Measurements from ENCODE around the gene BMAL1.

- RRBS, result 4% methylated on average over 65 of the region's 97 CpGs
Observed at GRCh38 chr11:13277571-13278414, at the start of gene BMAL1. Gene BMAL1, plus strand, starts transcription at chr11:13277790.

- RRBS, result 65% methylated on average over 9 of the region's 57 CpGs
Observed at GRCh38 chr11:13278415-13279005, 920 bp downstream of the BMAL1 start.

DNA sequence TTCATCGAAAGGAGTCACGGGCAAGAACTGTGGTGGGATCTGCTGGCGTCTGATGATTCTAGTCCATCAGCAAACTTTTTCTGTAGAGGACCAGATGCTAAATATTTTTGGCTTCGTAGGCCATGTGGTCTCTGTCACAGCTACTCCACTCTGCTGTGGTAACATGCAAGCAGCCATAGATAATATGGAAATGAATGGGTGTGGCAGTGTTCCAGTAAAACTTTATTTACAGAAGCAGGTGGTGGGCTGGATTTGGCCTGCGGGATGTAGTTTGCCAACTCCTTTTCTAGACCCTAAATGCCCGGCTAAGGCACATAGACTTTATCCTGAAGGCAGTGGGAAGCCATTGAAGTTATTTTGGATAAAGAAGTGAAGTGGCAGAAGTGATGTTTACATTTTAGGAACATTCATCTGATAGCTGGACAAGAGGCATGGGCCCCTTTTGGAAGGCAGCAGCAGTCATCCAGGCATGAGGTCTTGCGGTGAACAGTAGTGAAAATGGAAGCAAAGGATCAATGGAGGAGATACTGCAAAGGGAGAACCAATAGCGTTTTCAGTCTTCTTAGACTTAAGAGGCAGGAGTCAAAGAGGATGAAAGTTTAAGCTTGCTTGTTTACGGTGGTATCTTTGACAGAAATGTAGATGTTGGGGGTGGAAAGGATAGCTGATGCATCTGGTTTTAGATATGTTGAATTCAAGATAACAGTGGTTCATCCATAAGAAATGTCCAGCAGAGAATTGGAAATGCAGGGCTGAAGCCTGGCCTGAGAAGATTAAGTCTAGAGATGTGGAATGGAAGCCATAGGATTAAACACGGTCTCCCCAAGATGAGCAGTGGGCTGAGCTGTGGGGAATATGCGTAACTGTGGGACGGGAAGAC lies 33.1 kb downstream of the BMAL1 start:
- RRBS, result no CpG with 5 or more reads among the region's 12 CpGs

GRCh38 chr11:13354290-13354857 lies 76.8 kb downstream of the BMAL1 start:
- RRBS, result no CpG with 5 or more reads among the region's 7 CpGs

DNA sequence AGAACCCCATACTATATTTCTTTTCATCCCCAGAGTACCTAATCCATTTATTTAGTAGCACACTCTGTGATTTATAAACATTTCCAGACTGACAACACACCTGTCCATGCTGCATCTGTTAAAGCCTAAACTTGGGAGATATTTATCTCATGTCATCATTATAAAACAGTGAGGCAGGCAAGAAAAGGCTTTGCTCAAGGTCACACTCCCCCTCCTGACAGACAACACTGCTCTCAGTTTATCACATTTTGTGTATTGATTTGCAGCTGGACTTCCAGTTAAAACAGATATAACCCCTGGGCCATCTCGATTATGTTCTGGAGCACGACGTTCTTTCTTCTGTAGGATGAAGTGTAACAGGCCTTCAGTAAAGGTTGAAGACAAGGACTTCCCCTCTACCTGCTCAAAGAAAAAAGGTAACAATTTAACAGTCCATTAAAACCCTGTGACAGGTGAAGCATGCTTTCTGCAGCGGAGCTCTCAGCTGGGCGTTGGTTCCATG lies 91.8 kb downstream of the BMAL1 start:
- RRBS, result no CpG with 5 or more reads among the region's 5 CpGs

DNA sequence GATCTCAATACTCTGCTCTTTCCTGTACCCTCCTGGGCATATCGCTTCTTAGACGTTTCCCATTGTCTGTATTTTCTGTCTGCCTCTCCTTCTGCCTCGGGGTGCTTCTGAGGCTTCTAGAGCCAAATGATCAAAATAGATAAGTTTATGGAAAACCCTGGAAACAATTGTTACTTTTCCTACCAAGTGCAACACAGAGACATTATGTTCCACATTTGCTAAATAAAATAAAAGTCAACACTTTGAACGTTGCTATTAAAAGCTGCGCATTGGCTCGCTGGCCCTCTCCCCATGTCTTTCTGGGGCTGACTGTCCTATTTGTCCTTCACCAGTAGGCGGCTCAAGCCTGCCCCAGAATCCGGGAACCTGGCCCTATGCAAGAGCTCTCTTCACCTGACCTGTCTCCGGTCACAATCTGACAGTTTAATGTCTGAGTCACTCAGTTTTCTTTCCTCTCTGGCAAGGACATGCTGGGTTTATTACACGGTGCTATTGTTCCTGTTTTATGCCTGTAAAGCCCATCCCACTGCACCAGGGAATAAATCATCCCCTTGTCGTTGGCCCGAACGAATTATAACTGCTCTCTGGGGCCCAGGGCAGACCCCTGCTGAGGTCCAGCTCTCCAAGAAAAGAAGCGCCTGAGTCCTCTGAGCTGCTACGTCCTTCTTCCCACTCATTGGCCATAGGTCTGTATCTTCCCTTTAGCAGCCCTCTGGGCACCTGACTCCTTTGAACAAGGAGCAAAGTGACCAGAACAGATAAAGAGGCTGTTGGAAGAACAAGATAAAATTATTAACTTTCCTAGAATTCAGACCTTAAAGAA lies 89.3 kb upstream of the SPON1 start:
- RRBS, result no CpG with 5 or more reads among the region's 15 CpGs

- RRBS, result no CpG with 5 or more reads among the region's 14 CpGs
Observed at GRCh38 chr11:14090540-14091149, 128.1 kb downstream of the SPON1 start.

DNA sequence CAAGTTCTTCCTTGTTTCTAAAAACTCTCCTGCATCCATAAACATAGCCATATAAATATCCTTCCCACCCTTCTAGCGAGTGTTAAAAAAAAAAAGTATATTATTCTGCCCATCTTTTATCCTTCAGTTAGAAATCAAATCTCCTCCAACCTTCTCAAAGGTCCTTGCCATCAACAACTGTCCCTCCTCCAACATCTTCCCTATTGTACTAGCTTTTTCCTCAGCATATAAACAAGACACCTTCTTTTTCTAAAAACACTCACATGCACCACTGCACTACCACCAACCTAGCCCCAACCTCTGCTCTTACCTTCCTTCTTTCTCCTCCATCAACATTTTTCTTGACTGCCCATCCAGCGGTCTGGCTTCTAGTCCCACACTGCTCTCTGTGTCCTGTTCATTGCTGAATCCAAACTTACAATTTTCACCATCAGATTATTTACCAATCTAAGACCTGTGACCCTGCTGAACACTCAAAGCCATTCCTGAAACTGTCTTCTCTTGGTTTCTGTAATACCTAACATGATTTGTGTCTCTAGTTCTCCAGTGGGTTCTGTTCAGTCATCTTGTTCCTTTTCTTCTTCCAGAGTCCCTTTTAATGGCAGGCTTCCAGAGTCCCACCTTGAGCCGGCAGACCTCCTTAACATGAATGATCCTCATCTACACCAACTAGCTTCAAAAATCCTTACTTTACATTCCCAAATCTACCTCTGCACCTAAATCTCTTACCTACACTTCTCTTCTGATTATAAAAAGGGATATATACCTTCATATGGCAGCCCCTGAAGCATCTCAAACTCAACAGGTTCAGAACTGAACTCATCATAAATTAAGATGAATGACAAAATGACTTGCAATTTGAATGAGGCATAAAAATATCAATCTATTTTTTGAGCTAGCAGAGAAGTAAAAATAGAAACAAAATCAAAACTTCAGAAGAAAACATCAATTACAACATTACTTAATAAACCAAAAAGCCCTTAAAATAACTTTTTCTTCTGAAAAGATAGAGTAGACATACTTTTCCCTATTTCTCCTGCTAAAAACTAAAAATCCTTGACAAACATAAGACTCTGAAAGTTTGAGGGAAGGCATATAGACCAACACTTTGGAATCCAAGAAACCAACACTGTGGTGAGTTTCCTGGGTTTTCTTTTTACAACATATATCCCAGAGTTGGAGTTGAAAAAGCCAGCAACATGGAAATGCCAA lies 24.0 kb downstream of the RRAS2 start:
- RRBS, result no CpG with 5 or more reads among the region's 3 CpGs

DNA sequence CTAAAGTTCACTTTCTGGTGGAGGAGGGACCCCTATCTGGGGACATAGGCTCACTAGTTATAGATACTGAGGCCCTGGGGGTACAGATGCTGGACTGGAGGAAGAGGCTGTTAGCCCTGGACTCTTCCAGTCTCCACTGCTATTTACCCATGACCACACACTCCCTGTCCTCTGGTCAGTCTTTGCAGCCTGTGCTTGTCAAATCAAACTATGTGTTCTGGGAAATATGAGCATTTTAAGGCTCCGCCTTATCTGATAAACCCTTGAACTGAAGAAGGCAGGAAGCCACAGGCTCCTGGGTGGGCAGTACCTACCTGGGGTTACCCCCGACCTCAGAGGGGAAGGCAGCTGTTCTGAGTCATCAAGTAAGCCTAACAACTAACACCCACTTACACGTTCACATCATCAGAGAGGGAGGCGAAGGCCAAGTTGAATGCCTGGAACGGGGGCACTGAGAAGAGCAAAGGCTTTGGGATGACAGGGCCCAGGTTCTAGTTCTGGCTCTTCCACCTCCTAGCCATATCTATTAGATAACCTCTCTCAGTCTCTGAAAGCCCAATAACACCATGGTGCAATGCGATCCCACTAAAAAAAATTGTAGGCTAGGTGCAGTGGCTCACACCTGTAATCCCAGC lies 56.2 kb upstream of the RRAS2 start:
- RRBS, result no CpG with 5 or more reads among the region's 6 CpGs

- RRBS, result 100% methylated on average over 1 of the region's 8 CpGs
Observed at GRCh38 chr11:14634035-14634368, 9.6 kb upstream of the PDE3B start.

DNA sequence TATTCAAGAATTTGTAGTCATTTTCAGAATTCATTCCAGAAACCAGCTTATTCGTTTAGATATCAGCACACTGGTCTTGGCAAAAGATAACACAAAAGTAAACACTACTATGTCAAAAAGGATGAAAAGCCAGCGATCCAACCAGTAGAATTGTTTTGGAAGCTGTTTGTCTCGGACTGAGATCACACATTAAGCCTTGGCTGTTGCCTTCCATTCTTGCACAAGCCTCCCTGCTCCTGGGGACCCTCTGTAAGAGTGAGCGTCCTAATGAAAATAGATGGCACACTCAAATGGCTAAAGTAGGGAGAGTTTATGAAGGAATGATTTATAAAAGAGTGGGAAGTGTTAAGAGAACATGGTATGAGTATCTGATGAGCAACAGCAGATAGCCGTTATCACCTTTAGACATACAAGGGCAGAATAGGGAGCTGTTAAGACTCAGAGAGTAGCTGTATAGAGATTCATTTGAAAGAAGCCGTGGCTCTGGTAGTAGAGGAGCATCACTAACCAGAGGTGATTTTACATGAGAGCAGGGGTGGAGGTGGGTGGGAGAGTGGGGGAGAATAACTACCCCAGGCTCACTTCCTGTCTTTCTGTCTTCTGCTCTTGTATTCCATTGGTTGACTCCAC lies 25.2 kb downstream of the PDE3B start:
- RRBS, result no CpG with 5 or more reads among the region's 6 CpGs

GRCh38 chr11:14764958-14765790 lies 121.6 kb downstream of the PDE3B start:
- RRBS, result no CpG with 5 or more reads among the region's 5 CpGs

GRCh38 chr11:14852563-14852957 lies 39.5 kb downstream of the CYP2R1 start:
- RRBS, result no CpG with 5 or more reads among the region's 2 CpGs

DNA sequence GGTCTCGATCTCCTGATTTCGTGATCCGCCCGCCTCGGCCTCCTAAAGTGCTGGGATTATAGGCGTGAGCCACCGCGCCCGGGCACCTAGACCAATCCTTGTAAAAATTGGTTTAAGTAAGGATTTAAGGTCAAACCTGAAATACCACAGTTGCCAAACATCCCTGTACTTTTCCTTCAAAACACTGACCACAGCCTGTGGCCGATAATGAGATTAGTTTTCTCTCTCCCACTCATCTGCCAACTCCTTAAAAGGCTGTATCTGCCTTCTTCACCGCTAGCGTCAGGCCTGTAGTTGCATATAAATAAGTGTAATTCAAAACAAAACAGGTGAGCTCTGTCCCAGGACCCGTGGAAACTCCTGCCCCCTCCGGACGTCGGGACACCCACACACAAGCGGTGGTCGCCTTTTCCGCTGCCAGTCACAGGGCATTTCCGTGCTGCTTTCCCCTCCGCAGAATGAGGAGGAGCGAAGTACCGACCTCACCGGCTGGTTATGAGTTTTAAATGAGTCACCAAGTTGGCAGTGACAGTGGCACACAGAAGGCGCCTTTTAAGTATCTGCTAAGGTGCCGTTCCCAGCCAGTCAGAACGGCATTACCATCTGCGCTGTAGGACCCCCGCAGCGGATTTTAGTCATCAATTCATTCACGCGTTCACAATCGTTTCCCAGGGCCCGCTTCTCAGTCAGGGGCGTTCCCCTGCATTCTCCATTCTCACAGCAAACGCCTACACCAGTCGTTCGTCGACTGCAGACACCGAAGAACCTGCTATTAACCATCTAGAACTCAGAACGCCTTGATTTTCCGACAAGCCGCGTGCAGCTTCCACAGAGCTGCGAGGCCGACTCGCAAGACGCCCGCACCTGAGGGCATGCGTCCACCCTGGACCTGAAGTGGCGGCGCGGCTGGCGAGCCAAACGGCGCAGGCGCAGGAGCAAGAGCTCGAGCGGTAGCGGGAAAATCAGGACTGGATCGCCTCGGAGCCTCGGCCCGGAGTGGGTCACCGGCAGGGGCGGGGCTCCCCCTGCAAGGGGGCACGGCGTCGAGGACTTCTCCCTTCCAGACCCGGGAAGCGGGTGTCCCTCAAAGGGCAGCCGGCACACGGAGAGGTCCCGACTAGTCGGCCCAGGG lies 901 bp downstream of the CYP2R1 start:
- RRBS, result 7% methylated on average over 14 of the region's 75 CpGs

- RRBS, result no CpG with 5 or more reads among the region's 3 CpGs
Observed at GRCh38 chr11:14895004-14895414, 3.0 kb upstream of the CYP2R1 start.

DNA sequence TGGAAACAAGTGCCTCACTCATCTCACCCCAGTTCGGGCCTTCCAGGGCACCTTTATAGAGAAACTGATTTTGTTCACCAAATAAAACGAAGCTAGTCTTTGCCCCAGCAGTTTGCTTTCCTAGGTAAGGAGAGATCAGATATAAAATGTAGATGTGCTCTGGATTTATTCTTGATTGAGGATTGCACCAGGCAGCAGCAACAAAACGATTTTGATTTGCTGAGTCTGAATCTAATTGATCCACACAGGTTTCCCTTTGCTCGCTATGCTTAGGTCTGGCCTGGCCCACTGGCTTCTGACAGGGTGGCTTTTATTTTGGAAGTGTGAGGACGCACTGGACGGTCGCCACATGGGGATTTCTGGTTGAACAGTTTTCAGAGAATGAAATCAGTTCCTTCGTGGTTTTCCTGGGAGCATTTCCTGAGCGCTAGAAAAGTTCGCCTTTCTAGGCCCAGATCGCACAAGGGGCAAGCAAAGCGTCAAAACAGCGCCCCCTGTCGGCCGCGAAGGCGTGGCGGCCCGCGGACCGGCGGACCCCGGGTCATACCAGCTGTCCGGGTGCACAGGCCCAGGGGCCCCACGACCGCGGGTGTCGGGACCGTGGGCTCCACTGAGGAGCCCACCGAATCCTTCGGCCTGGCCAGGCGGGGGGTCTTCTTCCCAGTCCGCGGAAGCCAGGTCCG lies 12.6 kb upstream of the CYP2R1 start:
- RRBS, result 2% methylated on average over 1 of the region's 35 CpGs

GRCh38 chr11:15470962-15471477 lies 356.3 kb downstream of the INSC start:
- RRBS, result no CpG with 5 or more reads among the region's 5 CpGs

DNA sequence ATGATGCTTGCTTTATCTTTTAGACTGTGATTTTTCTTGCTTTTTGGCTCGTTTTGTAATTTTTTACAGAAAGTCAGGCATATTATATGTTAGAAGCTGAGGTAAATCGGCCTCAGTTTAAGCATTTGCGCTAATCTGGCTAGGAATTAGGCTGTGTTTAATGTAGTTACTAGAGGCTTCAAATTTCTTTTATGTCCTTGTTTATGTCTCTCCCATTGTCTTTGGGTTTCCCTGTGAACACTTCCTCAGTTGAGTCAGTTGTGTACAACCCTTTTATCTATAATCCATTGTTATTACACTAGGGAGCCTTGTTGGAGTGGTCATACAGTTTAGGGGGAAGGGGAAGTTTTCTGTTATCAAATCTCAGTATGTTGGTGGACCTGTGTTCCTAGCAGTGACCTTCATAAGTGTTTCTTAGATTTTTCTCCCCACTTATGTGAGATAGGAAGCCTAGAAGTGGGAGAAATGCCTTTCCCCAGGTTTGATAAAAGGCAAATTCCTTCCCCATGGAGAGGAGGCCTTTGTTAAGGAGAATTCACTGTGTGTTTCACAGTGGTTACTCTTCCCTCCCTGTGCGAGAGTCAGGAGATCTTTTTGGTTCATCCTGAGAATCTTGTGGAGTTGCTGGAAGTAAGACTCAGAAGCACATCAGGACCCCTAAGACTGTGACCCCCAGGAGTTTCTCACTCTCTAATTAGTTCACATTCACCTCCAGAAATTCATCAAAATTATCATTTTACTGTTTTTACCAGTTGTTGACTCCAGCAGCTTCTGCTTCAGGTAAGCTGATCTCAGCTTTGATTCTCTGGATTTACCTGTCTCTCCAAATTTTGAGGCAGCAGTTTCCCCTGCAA lies 437.6 kb downstream of the INSC start:
- RRBS, result no CpG with 5 or more reads among the region's 4 CpGs

- RRBS, result no CpG with 5 or more reads among the region's 11 CpGs
Observed at GRCh38 chr11:15561695-15562095, 447.0 kb downstream of the INSC start.

DNA sequence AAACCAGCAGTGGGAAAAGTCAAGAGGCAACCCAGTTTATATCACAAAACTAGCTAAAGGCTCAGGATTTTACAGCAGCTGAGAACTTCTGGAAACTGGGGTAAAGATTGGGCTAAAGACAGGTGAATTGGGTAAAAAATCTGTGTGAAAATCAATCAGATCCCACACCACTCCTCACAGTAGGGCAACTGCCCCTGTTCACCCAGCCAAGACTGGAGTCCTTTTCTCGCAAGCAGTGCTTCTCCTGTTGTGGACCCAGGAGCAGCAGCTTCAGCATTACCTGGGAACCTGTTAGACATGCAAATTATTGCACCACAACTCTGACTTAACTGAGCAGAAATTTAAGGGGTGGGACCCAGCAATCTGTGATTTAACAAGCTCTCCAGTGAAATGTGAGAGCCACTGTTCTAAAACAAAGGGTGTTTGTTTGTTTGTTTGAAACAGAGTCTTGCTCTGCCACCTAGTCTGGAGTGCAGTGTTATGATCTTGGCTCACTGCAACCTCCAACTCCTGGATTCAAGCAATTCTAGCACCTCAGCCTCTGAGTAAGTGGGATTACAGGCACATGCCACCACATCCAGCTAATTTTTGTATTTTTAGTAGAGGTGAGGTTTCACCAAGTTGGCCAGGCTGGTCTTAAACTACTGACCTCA lies 591.4 kb downstream of the SOX6 start:
- RRBS, result no CpG with 5 or more reads among the region's 1 CpG